ENCODE data around the gene INSM1.

DNA sequence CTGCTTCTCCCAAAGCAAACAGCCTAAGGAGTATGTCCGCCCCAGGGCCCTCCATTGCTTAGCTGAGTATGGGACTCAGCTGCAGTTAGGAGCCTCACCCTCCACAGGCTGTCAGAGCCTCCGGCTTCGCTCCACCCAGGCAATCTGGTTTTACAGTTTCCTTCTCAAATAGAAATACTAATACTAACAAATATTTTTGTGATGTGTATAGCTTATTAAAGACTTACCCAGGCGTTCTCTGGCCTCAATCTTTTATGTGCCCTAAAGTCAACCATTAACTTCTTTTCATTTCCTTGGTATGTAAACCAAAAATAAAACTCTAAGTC lies 17.7 kb downstream of the RIN2 start:
- PRO-cap = no peak
- RAMPAGE, long total RNA = no peak

DNA sequence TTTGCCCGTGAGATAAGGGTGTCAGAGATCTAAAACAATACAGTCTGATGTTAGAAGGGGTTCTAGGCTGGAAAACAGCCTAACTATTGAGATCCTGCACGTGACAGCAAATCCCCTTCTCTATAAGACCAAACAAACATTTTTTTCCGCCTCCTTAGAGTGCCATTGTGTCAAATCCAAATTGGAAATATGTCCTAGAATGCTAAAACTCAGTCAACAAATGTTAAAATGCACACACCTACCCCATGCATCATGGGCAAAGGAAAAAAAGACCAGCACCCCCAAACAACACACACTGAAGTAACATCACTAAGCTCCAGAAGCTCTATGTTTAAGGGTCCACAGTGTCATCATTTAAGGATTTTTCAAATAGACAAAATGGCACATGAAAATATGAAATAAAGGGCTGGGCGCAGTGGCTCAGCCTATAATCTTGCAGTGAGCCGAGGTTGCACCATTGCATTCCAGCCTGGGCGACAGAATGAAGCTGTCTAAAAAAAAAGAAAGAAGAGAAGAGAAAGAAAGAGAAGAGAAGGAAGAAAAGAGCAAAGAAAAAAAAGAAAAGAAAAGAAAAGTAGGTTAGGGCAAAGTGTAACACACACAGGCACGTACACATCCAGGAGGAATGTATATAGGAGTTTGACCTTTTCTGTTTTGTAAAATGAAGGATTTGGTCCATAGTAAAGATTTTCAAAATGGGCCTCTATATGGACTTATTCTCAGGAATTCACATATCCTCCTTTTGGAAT lies 37.7 kb downstream of the RIN2 start:
- PRO-cap = no peak
- RAMPAGE, long total RNA = no peak

GRCh38 chr20:19823260-19823749 lies 65.2 kb downstream of the RIN2 start:
- PRO-cap = no peak
- RAMPAGE, long total RNA = no peak

- PRO-cap = no peak
- RAMPAGE, long total RNA = no peak
These were observed 122.2 kb downstream of the RIN2 start for GRCh38 chr20:19880071-19880926.

- PRO-cap = no peak
- RAMPAGE, long total RNA = no peak
These were observed 128.8 kb downstream of the RIN2 start for GRCh38 chr20:19886948-19887193.

DNA sequence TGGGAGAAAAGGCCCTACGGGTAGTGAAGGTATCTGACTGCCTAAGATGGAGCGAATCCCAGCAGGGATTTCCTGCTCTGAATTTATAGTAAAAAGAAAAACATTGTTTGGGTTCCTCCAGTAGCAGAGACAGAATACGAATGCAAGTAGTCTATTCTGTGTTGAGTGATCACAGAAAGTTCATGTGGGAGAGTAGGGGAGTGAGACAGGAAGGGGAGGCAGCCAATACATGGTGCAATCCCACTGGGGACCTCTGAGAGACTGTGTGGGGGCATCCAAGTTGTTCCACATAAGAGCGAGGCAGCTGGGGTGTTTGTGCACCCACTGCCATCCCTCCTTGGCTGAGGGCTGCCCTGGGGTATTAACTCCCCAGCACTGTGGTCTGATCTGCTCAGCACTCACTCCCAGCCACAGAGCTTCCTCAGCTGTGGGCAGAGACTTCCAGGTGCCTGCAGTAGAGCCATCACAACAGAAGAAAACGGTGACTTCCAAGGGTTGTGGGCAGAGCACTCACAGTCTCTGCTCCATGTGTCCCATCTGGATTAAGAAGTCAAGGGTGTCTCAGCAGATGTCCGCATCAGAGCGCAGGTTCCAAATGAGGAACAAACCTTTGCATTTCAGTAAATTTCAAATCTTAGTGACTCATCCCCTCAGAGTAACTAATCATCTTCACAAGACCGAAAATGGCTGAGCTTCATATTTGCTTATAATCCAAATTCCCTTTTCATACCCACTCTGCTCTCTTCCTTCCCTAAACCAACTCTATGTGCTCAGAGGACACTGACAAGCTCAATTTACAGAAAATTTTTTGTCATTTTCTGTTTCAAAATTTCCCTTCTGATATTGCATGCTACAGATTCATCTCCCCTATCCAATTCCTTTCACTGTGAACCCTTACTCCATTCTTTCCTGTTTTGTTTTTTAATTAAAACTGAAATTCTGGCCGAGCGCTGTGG lies 101.9 kb upstream of the NAA20 start:
- PRO-cap = bidirectional peak, plus-strand start at position 754 of the sequence, minus-strand start at position 596 of the sequence
- RAMPAGE, long total RNA = no peak

DNA sequence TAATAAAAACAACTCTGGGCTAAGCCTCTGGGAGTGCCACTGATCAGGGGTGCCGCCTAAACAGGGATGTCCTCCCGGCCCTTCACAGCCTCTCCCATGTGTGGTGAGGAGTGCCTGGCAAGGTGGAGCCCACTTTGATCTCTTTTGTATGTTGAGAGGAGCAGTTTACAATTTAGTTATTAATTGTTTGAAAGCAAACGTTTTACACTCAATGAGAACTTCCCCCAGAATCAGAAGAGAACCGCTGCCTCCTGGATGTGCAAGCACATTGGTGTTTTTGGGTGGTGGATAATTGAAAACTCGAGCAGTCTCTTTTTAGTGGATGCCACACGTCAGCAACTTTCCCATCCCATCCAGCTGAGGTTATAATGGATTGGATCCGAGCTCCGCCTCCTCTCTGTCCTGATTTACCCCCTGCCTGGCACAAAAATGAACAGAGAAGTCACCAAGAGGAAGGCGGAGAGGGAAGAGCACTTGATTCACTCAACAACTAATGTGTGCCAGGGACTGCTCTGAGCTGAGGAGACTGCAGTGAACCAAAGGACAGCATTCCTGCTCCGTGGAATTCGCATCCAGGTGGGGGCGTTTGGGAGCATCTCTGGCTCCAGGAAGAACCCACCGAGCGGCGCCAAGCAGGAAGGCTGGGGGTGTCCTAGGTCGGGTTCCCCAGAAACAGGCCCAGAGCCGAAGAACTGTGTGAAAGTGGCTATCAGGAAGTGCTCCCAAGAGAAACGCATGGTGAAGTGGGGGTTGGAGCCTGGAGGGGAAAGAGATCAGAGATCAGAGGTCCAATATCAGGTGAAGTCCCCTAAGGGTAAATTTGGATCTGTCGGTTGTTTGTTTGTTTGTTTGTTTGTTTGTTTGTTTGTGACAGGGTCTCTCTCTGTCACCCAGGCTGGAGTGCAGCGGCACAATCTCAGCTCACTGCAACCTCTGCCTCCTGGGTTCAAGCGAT lies 95.9 kb upstream of the NAA20 start:
- PRO-cap = no peak
- RAMPAGE, long total RNA = no peak

DNA sequence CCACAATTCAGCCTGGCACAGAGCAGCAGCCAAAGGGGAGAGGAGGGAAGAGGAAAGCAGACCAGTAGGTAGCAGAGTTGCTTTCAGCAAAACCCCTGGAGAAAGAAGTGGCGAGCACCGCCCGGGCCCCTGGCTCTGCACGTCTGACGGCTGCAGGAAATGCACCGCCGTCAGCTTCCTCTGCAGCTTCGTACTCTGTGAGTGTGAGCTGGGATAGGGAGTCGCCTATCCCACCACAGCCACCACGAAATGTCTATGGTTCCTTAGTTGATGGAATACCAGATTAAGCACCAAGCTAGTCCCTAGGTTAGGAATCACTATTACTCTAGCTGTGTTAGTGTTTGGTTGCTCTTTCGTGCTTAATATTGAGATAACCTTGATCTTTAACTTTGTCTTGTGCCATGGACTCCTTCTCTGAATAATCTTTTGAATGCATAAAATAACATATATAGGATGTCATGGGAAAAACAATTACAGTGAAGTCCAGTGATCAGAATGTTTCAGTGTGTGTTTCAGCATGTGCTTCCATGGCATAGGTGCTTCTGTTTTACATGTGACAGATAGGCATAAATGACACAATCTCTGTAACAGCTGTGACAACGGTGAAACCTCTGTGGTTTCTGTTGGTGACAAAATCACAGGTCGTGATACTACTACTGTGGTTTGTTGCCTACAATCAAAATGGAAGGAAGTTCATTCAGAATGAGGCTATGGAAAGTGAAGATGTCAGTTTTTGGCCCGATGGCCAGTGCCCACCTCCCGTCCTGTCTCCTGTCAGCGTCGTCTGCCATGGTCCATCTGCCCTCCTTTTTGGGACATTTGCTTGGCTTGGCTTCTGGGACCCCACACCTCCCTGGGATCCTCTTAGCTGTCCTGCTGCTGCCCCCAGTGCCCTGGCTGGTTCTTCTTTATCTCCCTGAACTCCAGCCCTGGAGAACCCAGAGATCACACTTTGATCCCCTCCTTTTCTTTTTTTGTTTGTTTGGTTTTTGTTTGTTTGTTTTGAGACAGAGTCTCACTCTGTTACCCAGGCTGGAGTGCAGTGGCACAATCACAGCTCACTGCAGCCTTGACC lies 79.6 kb upstream of the NAA20 start:
- PRO-cap = unidirectional peak, minus-strand start at position 145 of the sequence
- RAMPAGE, long total RNA = no peak

DNA sequence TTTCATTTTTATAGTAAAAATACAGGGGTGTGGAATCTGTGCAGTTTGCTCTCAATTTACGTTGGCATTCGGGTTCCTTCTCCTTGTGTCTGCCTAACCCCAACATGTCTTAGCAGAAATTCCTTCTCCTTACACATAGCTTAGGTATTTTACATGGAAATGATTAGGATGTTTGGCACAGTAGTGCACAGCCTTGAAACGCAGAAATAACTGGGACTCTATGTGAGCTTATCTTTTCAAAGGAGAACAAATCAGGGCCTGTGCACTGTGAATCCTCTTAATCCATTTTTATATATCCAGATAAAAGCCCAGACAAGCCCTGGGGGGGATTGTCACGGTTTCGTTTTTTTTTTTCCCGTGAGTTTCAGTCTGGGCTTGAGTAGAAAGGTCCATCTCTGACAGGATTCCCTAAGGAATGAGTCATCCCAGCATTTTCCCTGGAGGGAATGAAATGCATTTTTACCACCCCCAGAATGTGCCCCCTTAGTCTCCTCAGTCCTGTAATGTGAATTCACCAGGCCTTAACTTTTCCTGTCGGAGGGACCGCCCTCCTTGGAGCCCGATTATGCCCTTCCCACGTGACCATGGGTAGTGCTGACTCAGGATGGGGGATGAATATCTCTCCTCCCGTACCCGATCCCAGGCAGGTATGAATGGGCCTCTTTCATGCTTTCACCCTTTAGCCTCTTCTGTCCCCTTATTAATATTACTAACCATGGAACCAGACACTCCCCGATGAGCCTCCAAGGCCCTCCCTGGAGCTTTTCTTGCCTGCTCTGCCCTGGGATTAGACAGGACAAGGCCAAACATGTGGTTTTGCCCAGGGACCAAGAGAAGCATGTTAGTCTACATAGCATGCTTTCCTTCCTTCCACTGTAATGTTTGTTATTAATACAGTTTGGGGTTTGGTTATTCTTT lies 24.0 kb upstream of the NAA20 start:
- PRO-cap = no peak
- RAMPAGE, long total RNA = no peak

- PRO-cap = no peak
- RAMPAGE, long total RNA = no peak
These were observed 23.3 kb upstream of the NAA20 start for GRCh38 chr20:19993854-19994356.

DNA sequence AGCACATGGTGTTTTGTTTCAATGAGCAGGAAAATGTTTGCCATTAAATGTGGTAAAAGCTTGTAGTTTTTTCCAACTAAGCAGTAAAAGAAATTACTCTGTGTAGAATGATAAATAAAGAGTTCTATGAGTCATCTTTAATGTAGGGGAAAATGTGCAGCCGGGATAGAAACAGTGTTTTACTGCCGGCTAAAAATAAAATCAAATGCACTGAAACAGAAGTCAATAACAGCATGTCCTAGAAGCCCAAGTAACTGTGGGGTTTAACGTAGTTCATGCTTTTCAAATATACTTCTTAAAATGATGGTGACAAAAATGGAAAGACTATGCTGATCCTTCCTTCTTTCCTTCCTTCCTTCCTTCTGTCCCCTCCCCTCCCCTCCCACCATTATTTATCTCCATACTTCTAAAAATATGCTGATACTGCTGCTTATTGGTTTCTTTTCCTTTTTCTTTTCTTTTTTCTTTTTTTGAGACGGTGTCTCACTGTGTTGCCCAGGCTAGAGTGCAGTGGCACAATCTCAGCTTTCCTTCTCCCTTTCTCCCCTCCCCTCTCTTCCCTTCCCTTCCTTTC lies 6.3 kb upstream of the NAA20 start:
- PRO-cap = no peak
- RAMPAGE, long total RNA = no peak

- PRO-cap = no peak
- RAMPAGE, long total RNA = no peak
These were observed 15.2 kb downstream of the CRNKL1 start for GRCh38 chr20:20036847-20037691.

DNA sequence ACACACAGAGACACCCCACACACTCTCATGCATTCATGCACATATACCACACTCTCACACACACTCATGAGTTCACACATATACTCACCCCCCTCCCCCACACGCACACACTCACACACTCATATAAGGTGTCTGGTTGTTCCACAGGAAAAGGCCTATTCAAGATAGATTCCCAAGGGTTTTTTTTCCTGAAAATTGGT lies 145.1 kb downstream of the CFAP61 start:
- PRO-cap = no peak
- RAMPAGE, long total RNA = no peak

GRCh38 chr20:20212528-20213293 lies 155.2 kb upstream of the INSM1 start:
- PRO-cap = no peak
- RAMPAGE, long total RNA = no peak

GRCh38 chr20:20367154-20368164 lies at the start of gene INSM1:
Gene INSM1, plus strand, starts transcription at chr20:20368104.
- PRO-cap = no peak
- RAMPAGE, long total RNA = no peak

- PRO-cap = no peak
- RAMPAGE, long total RNA = no peak
These were observed 532 bp downstream of the RALGAPA2 start for GRCh38 chr20:20711884-20712339.

- PRO-cap = no peak
- RAMPAGE, long total RNA = no peak
These were observed 40.2 kb upstream of the RALGAPA2 start for GRCh38 chr20:20752520-20753138.

- PRO-cap = no peak
- RAMPAGE, long total RNA = no peak
These were observed 23.8 kb upstream of the KIZ start for GRCh38 chr20:21101857-21102669.

GRCh38 chr20:21174902-21175101 lies 48.9 kb downstream of the KIZ start:
- PRO-cap = no peak
- RAMPAGE, long total RNA = no peak

GRCh38 chr20:21336604-21337546 lies 33.7 kb downstream of the XRN2 start:
- PRO-cap = no peak
- RAMPAGE, long total RNA = no peak

Measured in Karpas-422 (cell line).